ENCODE data around the genes ANKRD37, UFSP2 and SORBS2.

- PRO-cap = no peak
- RAMPAGE, long total RNA, 4 experiments = no peak in any of the 4 experiments
Measured at GRCh38 chr4:184795782-184795999, 30.1 kb downstream of the ACSL1 start.

GRCh38 chr4:184983800-184984365, 34.4 kb upstream of the HELT start:
- PRO-cap = no peak
- RAMPAGE, long total RNA, 4 experiments = no peak in any of the 4 experiments

- PRO-cap = no peak
- RAMPAGE, long total RNA, 4 experiments = no peak in any of the 4 experiments
Measured at GRCh38 chr4:185108020-185108457, 35.0 kb upstream of the SLC25A4 start.

GRCh38 chr4:185351252-185351752, 44.4 kb downstream of the LRP2BP start:
- PRO-cap = no peak
- RAMPAGE, long total RNA, 4 experiments = no peak in any of the 4 experiments

GRCh38 chr4:185396144-185396949, at the start of gene ANKRD37:
Gene ANKRD37 (plus strand): TSS chr4:185396841.
- PRO-cap = bidirectional peak, plus-strand start at chr4:185396723, minus-strand start at chr4:185396537; bidirectional peak, plus-strand start at chr4:185396843, minus-strand start at chr4:185396909
- RAMPAGE, long total RNA, 4 experiments = start-site peak on the plus strand in 3 of 4 experiments, at chr4:185396684-185396850 at its widest, 15 to 503 reads per replicate

DNA sequence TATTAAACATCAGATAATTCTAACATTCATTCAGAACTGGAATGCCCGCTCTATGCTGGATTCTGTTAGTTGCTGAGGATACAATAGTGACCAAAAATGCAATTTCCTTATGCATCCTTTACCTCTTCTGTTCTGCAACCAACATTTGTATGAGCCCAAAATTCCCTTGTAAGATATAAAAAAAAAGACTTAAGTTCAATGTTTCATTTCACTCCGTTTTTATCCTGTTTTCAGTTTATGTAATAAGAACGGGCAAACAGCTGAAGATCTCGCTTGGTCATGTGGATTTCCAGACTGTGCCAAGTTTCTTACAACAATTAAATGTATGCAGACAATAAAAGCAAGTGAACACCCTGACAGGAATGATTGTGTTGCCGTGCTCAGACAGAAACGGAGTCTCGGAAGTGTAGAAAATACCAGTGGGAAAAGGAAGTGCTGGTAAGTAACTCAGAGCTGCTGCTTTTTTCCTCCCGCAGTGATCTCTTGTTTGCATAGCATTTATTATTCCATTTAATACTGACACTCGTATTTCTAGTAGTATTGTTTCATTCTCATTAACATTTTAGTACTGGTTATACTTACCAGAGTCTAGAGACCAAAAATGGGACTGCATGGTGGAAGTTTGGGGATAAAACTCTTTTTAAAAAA, 2.8 kb downstream of the ANKRD37 start:
- PRO-cap = bidirectional peak, plus-strand start at position 365 of the sequence, minus-strand start at position 298 of the sequence
- RAMPAGE, long total RNA, 4 experiments = no peak in any of the 4 experiments

- PRO-cap = no peak
- RAMPAGE, long total RNA, 4 experiments = no peak in any of the 4 experiments
Measured at GRCh38 chr4:185411584-185412094, 14.1 kb downstream of the UFSP2 start.

DNA sequence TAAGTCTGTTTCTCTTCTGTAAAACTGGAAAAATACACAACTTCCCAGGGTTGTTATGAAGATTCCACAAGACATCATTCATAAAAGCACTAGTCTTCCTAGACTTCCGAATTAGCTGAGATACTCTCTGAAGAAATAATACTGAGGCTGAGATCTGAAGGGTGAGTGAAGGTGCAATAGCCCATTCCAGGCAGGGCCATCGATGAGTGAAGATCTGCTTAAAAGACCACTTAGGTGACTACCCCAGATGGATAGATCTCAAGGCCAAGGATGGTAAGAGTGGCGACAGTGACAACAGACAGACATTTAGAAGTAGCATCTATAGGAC, 998 bp downstream of the UFSP2 start:
- PRO-cap = no peak
- RAMPAGE, long total RNA, 4 experiments = no peak in any of the 4 experiments

DNA sequence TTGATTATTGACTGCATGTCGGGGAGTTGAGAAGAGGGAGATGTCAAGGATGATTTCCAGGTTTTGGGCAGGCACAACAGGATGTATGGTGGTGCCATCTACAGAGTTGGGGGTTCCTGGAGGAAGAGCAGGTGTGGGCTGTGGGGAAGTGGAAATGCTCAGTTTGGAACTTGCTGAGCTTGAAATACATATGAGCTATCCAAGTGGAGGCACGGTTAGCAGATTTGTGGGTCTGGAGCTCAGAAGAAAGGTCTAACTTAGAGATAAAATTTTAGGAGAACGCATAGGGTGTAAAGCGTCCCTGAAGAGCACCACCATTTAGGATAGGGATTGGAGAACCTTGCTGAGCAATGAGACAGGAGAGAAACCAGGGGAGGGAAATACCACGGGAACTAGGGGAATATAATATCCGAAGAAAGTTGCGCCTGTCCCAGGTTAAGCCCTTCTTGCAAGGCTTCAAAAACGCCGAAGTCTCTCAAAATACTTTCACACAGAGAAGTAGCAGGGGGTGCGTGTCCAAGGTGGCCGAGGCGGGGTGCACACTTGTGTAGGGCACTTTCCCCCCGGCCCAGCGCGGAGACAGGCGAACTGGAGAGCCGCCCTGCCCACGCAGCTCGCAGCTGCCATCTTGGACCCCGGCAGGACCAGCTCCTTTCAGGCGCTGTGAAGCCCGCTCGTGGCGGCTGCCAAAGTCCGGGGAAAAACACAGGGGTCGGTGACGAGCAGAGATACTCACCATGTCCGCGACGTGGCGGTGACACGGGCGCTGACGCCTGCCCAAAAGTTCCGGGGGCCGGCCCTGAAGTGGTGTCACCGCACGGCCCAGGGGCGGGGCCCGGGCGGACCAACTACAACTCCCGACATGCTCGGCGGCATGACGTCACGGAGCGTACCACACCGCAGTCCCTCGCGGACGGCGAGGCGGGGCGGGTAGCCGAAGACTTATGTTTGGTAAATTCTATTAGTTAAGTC, at the start of gene UFSP2:
TSS of gene UFSP2 (minus strand) at position 835 of the 972 bp plus-strand sequence.
- PRO-cap = bidirectional peak, plus-strand start at position 218 of the sequence, minus-strand start at position 156 of the sequence; bidirectional peak, plus-strand start outside the sequence, minus-strand start at position 750 of the sequence
- RAMPAGE, long total RNA, 4 experiments = start-site peak on the minus strand in 4 of 4 experiments, centred at positions 795 to 805 of the sequence, 234 to 1,374 reads per replicate

GRCh38 chr4:185541075-185541836, 5.9 kb upstream of the PDLIM3 start:
- PRO-cap = bidirectional peak, plus-strand start at chr4:185541520, minus-strand start at chr4:185541391
- RAMPAGE, long total RNA, 4 experiments = no peak in any of the 4 experiments

- PRO-cap = no peak
- RAMPAGE, long total RNA, 4 experiments = no peak in any of the 4 experiments
Measured at GRCh38 chr4:185642660-185643244, 107.4 kb upstream of the PDLIM3 start.

- PRO-cap = no peak
- RAMPAGE, long total RNA, 4 experiments = no peak in any of the 4 experiments
Measured at GRCh38 chr4:185718517-185719133, 93.4 kb downstream of the SORBS2 start.

GRCh38 chr4:185719134-185719600, 92.8 kb downstream of the SORBS2 start:
- PRO-cap = no peak
- RAMPAGE, long total RNA, 4 experiments = no peak in any of the 4 experiments

- PRO-cap = no peak
- RAMPAGE, long total RNA, 4 experiments = no peak in any of the 4 experiments
Measured at GRCh38 chr4:185723093-185723938, 88.7 kb downstream of the SORBS2 start.

DNA sequence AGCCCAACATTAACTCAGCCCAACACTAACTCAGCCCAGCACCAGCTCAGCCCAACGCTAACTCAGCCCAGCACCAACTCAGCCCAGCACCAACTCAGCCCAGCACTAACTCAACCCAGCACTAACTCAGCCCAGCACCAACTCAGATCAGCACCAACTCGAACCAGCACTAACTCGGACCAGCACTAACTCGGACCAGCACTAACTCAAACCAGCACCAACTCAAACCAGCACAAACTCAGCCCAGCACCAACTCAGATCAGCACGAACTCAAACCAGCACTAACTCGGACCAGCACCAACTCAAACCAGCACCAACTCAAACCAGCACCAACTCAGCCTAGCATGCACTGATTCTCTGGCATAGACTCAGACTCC, 71.3 kb downstream of the SORBS2 start:
- PRO-cap = no peak
- RAMPAGE, long total RNA, 4 experiments = no peak in any of the 4 experiments

GRCh38 chr4:185761264-185762320, 50.4 kb downstream of the SORBS2 start:
- PRO-cap = no peak
- RAMPAGE, long total RNA, 4 experiments = no peak in any of the 4 experiments

GRCh38 chr4:185775181-185776269, 36.5 kb downstream of the SORBS2 start:
- PRO-cap = unidirectional peak, minus-strand start at chr4:185775441
- RAMPAGE, long total RNA, 4 experiments = start-site peak on the minus strand in 1 of 4 experiments, at chr4:185775349-185775528 at its widest, 37 reads per replicate

GRCh38 chr4:185811607-185812735, at the start of gene SORBS2:
Gene SORBS2 (minus strand): TSS chr4:185812194.
- PRO-cap = bidirectional peak, plus-strand start at chr4:185811794, minus-strand start at chr4:185811749
- RAMPAGE, long total RNA, 4 experiments = start-site peak on the minus strand in 3 of 4 experiments, at chr4:185811723-185811772 at its widest, 29 to 68 reads per replicate

DNA sequence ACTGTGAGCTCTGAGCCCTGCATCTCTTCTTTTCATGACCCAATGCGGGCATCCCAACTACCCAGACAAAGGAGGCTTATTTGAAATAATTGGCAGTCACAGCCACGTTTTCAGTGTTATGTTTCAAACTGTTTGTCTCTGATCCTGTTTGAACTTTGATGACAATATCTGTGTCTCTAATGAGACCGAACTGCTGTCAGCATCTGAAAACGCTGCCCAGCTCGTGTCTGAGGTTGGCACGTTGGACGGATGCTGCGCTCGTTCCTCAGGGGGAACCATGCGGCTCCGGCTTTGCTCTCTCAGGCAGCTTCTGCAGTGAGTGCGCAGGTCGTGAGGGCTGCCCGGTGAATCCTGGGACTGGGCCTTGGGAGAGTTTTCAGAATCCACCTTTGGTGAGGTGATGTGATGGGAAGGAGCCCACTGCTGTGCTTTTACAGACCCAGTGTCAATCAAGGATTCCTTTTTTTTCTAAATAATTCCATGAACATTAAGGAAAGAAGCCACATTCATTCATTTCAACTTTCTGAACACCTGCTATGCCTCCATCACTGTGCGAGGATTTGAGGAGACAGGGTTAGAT, 58.4 kb upstream of the SORBS2 start:
- PRO-cap = no peak
- RAMPAGE, long total RNA, 4 experiments = no peak in any of the 4 experiments

DNA sequence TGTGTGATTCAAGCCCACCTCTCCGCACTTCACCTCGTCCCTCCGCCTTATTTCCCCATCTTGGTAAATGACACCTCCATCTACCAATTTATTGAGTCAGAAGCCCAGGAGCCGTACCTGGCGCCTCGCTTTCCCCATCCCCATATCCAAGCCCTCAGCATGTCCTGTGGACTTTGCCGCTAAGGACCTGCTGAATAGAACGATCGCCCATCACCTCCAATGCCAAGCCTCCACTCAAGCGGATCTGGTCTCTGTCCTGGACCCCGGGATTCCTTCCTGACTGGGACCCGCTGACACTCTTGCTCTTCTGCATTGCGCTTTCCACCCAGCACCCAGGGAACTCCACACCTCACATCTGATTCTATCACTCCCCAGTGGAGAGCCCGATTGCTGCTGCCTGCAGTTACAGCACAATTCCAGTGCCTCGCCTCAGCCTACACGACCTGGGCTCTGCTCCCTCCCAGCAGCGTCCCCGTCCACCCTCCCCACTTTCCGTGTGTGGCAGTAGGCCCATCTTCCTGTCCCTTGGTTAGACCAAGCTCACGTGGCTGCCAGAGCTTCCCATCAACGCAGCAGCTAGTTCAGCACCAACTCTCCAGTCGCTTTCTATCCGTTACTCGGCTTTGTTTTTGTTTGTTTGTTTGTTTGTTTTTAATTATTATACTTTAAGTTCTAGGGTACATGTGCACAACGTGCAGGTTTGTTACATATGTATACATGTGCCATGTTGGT, 66.5 kb upstream of the SORBS2 start:
- PRO-cap = no peak
- RAMPAGE, long total RNA, 4 experiments = no peak in any of the 4 experiments